HT1080 (cell line): ENCODE measurements around a stretch of chr16.

RAMPAGE:
- cytosol, long total RNA, result no peak
- long total RNA, result no peak
- nucleus, long total RNA, result no peak
Observed at GRCh38 chr16:15123033-15123751, 29.1 kb upstream of the RRN3 start.

GRCh38 chr16:15143170-15144168 lies 49.4 kb upstream of the RRN3 start:
RAMPAGE:
- cytosol, long total RNA, result no peak
- long total RNA, result no peak
- nucleus, long total RNA, result no peak

DNA sequence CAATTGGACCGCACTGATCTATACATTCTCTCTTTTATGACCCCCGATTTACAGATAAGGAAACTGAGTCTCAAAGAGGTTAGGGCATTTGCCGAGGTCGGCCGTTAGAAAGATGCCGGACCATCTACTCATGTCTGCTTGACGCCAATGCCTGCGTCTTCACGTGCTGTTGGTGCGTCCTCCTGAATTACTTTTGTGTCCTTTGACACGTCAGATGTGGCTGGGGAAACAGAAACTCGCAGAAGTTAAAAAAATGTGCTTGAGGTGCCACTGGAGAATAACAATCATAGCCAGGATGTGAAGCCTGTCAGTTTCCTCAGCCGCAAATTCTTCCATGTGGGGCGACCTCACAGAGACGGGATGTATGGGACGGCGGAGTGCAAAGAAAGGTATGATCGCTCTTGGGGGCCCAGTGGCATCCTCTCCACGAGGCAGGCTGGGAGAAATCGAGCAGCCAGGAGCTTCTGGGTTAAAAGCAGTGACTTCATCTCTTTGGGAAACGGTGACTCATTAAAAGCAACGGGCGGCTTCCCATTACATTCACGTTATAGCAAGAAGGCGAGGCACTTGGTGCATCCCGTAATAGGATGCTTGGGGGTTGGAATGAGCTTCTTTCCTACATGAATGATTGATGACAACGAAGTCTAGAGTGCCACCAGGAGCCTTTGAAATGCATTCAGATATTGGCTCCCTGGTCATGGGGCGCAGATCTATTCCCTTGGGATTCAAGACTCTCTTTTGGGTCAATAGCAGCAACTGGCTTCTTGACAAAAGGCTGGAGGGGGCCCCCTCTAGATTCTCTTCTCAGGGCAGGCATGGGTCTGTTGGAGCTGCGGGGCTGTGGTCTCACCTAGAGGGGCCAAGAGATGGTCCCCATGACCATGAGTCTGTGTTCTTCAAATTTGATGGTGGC lies 67.9 kb downstream of the BMERB1 start:
RAMPAGE:
- cytosol, long total RNA, result no peak
- long total RNA, result no peak
- nucleus, long total RNA, result no peak

GRCh38 chr16:15573896-15574558 lies 68.9 kb downstream of the MARF1 start:
RAMPAGE:
- cytosol, long total RNA, result no peak
- long total RNA, result no peak
- nucleus, long total RNA, result no peak

RAMPAGE:
- cytosol, long total RNA, result no peak
- long total RNA, result no peak
- nucleus, long total RNA, result no peak
Observed at GRCh38 chr16:15633492-15634097, 9.4 kb downstream of the MARF1 start.

RAMPAGE:
- cytosol, long total RNA, result no peak
- long total RNA, result no peak
- nucleus, long total RNA, result no peak
Observed at GRCh38 chr16:15635675-15636379, 7.1 kb downstream of the MARF1 start.

RAMPAGE:
- cytosol, long total RNA, result no peak
- long total RNA, result no peak
- nucleus, long total RNA, result no peak
Observed at GRCh38 chr16:15644256-15644759, 1.4 kb upstream of the MARF1 start.

DNA sequence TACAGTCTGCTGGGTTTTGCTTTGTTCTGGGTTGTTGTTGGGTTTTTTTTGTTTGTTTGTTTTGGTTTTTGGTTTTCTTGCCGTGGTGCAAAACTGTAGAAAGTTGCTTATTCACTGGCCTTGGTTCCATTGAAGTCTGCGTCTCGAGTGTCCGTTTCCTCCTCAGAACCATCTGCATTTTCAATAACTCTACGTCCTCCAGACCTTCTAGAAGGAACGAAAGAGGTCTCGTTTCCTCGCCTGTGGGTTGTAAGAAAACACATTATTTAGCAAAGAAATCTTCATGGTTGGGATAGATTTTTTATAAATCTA lies 53.8 kb downstream of the NDE1 start:
RAMPAGE:
- cytosol, long total RNA, result no peak
- long total RNA, result no peak
- nucleus, long total RNA, result no peak

RAMPAGE:
- cytosol, long total RNA, result no peak
- long total RNA, result no peak
- nucleus, long total RNA, result no peak
Observed at GRCh38 chr16:15741343-15742099, 91.5 kb downstream of the NDE1 start.

DNA sequence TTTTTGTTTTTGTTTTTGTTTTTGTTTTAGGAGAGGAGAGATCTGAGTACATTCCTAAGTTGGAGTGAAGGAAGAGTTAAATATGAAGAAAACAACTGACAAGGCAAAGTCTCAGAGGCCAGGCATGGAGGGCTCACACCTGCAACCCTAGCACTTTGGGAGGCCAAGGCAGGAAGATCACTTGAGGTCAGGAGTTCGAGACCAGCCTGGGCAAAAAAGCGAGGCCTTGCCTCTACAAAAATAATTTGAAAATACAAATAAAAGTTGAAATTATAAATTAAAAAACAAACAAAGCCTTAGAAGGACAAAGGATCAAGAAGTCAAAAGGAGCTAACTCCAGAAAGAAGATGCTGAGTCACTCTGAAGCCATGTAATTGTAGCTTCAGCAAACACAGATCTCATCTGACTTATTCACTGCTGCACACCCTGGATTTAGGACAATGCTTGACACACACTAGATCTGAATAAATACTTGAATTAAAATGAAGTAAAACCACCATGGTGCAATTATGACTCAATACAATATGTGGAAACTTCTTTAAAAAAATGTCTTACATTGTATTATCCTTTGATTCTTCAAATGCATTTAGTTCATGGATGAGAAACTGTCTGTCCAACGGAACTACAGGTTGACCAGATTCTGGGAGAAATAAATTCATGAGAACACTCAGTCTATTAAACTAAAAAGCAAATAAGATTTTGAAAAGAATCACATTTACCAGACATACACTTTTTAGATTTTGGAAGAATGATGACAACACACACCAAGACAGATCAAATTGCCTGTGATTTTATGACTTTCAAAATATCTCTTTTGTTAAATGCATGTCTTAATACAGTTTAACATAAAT lies 8.9 kb downstream of the CEP20 start:
RAMPAGE:
- cytosol, long total RNA, result no peak
- long total RNA, result no peak
- nucleus, long total RNA, result no peak

DNA sequence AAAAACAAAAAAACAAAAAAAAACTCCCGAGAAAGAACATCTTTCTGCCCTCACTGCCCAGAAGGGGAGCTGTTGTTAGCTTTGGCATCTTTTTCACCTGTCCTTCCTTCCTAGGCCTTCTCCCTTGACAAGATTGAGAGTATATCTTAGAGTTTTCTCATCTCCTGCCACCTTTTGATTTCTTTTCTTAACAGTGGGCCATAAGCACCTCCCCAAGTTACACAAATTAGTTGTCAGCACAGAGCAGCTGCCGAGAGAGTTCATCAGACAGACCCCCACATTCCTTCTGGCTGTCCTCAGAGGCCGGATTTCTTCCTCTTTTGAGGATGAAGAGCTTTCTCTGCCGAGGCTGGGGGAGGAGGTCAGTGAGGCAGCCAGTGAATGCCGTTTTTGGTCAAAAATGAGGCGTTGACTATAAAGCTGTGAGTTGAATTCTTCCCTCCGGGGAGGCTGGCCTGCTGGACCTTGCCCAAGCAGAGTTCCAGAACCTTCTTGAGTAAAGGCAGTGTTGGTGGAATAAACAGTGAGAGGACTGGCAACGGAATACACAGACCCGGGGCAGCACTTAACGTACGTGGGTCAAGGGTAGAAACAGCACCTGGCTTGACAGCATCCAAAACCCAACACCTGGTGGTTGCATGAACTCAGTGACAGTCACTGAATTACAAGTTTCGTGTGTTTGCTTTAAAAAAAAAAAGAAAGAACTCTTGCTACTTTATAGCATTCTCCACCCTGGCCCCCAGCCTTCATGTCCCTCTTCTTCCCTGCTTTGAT lies 126.9 kb downstream of the ABCC6 start:
RAMPAGE:
- cytosol, long total RNA, result no peak
- long total RNA, result no peak
- nucleus, long total RNA, result no peak

DNA sequence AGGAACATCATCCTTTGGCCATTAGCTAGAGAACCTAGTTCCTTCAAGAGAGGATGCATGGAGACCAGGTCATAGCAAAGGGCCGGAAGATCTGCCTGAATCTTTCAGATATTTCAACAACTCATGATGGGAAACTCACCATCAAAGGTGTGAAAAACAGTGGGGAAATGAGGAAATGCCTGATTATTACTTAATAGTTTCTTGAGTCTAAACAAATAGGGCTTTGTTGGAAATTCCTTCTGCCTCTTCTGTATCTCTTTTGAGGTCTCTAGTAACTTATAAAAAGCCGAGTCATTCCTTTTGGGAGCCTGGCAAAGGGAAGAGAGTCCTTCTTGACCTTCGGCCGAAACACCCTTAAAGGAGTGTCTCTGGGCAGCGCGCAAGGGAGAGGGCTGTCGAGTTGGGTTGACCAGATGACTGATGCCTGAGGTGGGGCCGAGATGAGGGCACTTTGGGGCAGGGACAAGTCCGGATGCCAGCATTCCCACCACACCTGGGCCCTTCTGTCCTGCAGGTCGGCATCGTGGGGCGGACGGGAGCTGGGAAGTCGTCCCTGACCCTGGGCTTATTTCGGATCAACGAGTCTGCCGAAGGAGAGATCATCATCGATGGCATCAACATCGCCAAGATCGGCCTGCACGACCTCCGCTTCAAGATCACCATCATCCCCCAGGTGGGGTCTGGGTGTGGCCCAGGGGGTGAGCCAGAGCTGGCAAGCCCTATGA lies 89.3 kb downstream of the ABCC6 start:
RAMPAGE:
- cytosol, long total RNA, result no peak
- long total RNA, result no peak
- nucleus, long total RNA, result no peak

DNA sequence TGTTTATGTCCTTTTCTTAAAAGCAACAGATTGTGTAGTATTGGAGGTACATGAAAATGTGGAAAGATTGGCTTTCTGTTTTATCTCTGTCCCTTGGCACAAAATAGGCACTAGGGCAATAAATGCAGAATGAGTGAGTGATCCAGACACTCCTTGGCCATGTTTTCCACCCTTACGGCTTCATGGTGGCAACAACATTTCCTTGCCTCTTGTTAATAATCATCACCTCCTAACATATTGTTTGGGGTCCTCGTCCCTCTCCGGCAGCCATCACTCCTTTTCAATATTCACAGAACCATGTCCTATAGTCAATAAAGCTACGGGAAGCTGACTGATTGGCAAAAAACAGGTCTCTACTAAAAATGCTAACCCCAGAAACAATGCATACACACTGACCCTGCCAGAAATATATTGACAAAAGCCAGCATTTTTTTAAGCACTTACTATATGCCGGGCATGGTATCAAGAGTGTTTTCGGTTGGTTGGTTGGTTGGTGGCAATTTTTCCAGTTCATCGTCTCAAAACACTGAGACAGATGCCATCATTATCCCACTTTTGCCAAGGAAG lies 249.8 kb downstream of the XYLT1 start:
RAMPAGE:
- cytosol, long total RNA, result no peak
- long total RNA, result no peak
- nucleus, long total RNA, result no peak

RAMPAGE:
- cytosol, long total RNA, result no peak
- long total RNA, result no peak
- nucleus, long total RNA, result no peak
Observed at GRCh38 chr16:17269283-17269951, 201.3 kb downstream of the XYLT1 start.

RAMPAGE:
- cytosol, long total RNA, result no peak
- long total RNA, result no peak
- nucleus, long total RNA, result no peak
Observed at GRCh38 chr16:17408747-17409378, 61.9 kb downstream of the XYLT1 start.

RAMPAGE:
- cytosol, long total RNA, result no peak
- long total RNA, result no peak
- nucleus, long total RNA, result no peak
Observed at GRCh38 chr16:17441548-17441839, 29.3 kb downstream of the XYLT1 start.

GRCh38 chr16:17459507-17460805 lies 10.8 kb downstream of the XYLT1 start:
RAMPAGE:
- cytosol, long total RNA, result no peak
- long total RNA, result no peak
- nucleus, long total RNA, result no peak

DNA sequence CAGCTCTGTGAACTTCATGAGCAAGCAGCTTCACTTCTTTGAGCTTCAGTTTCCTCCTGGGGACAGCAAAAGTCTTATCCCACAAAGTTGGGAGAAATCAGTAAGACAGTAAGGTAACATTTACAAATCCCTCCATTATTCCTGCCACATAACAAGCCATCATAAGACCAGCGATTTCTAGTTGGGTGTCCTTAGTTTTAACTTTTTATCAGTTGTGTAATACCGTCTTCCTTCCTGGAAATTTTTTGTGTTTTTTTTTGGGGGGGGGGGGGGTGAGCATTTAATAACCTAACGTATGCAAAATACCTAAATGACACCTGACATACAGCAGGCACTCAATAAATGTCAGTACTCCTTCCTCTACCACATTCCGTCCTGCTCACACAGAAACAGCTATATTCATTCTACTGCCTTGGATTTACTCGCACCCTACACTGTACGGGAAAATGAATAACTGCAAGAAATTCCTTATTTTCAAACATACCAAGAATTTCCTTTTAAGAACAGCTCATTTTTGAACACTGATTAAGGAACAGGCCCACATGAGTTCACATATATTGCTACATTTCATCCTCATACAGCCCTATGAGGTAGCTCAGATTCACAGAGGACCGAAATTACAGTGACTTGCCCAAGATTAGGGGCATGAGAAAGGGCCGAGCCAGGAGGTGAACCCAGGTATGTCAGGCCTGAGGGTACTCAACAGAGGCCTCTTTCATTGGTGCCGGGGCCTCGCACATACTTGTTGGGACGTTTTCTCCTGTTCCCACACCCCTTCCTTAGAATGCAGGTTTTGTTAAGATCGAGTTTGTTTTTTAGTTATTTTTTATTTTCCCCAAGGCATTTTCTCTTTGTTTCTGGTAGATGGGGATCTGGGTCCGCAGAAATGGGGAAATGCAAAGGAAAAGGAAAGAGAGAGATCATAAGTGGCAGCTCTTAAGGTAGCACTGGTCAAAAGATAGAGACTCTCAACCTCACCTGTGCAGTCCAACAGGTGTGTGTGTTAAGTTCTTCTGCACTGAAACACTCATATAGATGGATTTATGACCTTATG lies 5.1 kb downstream of the XYLT1 start:
RAMPAGE:
- cytosol, long total RNA, result no peak
- long total RNA, result no peak
- nucleus, long total RNA, result no peak

RAMPAGE:
- cytosol, long total RNA, result no peak
- long total RNA, result no peak
- nucleus, long total RNA, result no peak
Observed at GRCh38 chr16:17469300-17469899, 1.4 kb downstream of the XYLT1 start.

DNA sequence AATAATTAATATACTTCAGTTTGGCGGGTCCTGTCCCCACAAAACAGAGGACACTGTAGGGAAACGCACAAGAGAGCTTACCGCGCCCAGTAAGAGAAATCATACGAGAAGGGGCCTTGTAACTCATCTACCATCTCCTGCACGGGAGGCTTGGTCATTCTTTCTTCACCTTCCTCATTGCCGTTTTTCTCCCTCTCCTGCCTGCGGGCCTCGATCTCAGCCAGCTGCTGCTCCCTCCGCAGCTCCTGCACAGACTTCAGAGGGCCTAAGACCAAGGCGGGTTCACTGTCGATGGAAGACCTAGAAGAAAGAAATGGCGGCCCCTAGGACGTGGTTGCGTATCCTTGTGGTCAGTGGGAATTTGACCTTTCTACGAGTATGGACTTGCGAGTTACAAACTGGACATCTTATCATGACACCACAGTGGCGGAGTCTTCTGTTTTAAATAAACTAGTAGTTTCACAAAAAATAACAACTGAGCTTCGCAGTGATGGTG lies 41.2 kb downstream of the NOMO2 start:
RAMPAGE:
- cytosol, long total RNA, result no peak
- long total RNA, result no peak
- nucleus, long total RNA, result no peak